Vein endothelial cell (primary cell): ENCODE measurements around the genes NARS1, ATP8B1 and NEDD4L.

GRCh38 chr18:55339073-55339728, 248.8 kb downstream of the TCF4 start:
- CAGE, long polyA plus RNA = no peak

GRCh38 chr18:55433353-55434383, 154.3 kb downstream of the TCF4 start:
- CAGE, long polyA plus RNA = no peak

- CAGE, long polyA plus RNA = no peak
Observed at GRCh38 chr18:55547000-55547343, 41.0 kb downstream of the TCF4 start.

GRCh38 chr18:55585035-55585650, 2.8 kb downstream of the TCF4 start:
- CAGE, long polyA plus RNA = no peak

DNA sequence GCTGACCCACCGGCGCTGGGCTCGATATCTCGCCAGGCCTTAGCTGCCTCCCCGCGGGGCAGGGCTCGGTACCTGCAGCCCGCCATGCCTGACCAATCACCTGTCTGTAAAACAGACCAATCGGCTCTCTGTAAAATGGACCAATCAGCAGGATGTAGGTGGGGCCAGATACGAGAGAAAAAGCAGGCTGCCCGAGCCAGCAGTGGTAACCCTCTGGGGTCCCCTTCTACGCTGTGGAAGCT, 77.0 kb upstream of the TCF4 start:
- CAGE, long polyA plus RNA = no peak

GRCh38 chr18:56747131-56747833, 96.1 kb downstream of the WDR7 start:
- CAGE, long polyA plus RNA = no peak

GRCh38 chr18:56756370-56757082, 105.4 kb downstream of the WDR7 start:
- CAGE, long polyA plus RNA = no peak

DNA sequence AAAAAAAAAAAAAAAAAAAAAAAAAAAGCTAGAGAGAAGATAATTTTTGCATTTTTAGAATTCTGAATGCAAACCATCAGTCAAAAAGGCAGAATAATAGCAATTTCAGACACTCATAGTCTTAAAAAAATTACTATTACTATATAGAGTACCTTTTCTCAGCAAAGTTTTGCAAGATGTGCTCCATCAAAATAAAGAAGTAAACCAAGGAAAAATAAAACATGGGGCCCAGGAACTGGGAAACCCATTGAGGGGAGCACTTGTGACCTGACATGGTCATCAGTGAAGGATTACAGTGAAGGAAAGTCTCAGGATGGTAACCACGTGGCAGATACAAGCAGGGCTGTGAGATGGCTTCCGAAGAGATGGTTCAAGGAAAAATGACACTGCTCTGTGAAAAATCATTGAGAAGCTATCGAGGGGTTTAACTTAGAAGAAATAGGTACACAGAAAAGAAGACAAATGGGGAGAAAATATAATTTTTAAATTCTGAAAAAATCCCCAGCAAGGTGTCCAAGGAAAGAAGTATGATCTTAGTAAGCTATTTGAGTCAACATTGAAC, 121.0 kb downstream of the WDR7 start:
- CAGE, long polyA plus RNA = no peak

GRCh38 chr18:57440771-57441165, 5.6 kb downstream of the ONECUT2 start:
- CAGE, long polyA plus RNA = no peak

DNA sequence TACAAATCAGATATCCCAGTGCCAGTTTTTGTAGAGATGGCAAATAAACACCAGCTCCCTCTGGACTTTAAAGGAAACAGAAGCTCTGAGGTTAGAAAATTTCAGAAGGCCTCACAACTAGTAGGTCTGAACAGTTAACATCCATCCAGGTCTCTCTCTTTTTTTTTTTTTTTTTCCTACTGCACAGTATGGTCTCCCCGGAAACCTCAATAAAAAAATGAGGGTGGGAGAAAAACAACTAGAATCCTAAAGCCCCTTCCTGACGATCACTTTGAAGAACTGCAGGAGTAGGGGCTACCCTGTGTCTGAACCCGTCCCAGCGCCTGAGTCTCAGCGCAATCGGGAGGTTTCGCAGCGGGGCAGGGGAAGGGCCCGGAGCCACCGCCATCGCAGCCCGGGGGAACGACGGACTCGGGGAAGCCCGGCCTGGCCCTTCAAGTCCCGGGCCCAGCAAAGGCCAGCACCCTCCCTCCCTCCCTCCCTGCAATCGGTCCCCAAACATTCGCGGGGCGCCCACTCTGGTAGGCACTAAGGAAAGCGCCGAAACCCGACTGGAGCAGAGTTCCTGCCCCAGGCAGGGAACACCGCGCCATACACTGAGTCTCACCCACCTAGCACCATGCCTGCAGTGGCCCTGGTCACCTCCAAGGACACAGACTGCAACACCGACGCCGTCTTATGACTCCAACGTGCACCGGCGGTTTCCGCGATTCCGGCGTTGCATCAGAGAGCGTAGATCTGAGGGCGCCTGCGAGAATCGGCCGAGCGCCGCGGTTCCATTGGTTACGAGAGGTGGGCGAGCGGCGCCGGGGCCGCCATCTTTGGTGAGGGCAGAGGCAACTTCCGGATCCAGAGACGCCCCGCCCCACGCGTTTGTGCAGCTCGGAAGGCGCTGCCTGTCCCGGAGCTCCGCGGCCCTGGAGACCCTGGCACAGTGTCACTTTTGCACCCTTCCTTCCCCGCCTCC, at the start of gene NARS1:
Gene NARS1, minus strand, starts transcription at position 740 of the 967 bp plus-strand sequence.
- CAGE, long polyA plus RNA = no peak

DNA sequence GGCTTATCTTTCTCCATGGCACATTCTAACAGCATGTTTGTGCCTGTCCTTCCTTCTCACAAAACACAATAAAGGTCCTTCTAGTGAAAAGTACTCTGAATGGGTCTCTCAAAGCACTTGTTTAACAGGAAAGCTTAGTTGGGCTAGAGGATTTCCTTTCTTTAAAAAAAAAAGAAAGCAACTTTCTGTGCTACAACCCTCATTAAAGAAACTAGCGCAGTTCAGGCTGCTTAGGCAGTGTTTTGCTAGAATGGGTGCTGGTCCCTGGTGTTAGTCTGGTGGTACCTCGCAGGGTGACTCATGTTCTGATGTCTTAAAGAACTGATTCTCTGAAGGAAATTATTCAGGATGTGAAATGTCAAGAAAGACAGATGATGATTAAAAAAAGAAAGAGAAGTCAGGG, 75.1 kb downstream of the ATP8B1 start:
- CAGE, long polyA plus RNA = no peak

DNA sequence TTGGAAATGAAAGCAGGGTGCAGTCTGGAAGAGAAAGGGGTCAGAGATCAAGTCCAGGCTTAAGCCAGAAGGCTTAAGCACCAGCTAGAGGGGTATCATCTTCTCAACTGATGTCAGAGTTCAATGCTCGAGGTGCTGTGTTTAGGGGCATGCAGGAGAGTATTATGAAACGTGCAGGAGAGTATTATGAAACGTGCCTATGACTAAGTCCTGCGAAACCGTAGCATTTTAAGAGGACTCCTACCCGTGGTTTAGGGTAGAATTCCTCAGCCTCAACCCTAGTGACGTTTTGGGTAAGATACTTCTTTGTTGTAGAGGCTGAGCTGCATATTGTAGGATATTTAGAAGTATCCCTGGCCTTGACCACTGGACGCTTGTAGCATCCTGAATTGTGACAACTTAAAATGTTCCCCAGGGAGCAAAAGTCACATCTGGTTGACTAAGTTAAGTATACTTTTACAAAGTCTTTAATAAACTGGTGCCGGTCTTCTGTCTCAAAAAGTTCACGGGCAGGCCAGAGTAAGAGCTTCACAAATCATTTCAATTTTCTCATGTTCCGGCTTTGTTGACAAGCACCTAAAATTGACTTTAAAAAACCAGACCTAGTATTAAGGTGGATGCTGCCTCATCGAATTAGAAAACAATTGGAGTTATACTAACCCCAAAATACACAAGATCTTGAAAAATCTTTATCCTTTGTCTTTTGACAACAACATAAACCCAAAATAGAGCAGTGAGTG, 18.4 kb downstream of the ATP8B1 start:
- CAGE, long polyA plus RNA = no peak

- CAGE, long polyA plus RNA = no peak
Observed at GRCh38 chr18:57802812-57803135, 341 bp downstream of the ATP8B1 start.

GRCh38 chr18:57803136-57804206, at the start of gene ATP8B1:
Gene ATP8B1 (minus strand): TSS chr18:57803315.
- CAGE, long polyA plus RNA = no peak

DNA sequence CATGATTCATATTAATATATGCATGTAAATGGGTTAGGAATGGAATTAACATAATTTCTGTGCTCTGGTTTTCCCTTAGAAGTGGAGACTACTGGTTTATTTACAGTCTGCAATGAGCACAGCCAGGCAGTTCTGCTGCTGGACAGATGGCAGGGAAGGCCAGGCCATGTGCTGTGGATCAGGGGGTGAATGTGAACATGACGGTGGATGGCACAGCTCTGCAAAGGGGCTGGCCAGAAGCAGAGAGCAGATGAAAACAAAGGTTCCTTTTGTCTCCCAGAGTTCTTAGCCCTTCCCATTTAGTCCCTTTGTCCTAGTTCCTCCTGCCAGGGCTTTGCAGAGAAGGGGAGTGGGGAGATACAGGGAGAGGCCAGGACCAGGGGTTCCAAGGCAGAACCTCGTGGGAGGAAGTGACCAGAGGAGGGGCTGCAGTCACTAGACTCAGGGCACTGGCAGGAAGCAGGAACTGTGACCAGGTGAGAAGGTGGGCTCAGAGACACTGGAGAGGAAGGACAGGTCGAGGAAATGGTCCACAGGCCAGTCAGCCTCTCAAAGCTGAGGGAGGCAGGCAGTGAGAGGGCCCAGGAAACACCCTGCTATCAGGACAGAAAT, 112.9 kb upstream of the ATP8B1 start:
- CAGE, long polyA plus RNA = no peak

DNA sequence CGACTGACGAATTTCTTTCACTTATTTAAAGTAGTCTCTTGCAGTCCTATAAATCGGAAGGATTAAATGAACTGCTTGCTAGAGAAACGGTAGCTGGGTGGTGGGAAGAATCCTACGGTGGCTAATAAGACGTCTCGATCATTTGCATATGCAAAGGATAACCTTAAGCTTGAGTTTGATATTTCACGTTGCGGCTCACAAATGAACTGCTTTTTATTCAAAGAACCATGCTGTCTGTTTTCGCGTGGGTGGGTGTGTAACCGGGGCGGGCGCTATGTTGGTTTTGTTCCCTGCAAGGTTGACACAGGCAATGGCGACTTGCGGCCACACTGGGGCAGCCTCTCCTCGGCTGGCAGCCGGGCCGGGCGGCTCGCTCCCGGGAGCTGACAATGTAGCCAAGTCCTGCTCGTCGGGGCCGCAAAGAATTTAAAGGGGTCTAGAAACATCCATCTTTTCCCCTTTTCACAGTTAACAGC, 632 bp upstream of the NEDD4L start:
- CAGE, long polyA plus RNA = no peak

GRCh38 chr18:58044184-58044944, at the start of gene NEDD4L:
Gene NEDD4L (plus strand): TSS chr18:58044226.
- CAGE, long polyA plus RNA = no peak

DNA sequence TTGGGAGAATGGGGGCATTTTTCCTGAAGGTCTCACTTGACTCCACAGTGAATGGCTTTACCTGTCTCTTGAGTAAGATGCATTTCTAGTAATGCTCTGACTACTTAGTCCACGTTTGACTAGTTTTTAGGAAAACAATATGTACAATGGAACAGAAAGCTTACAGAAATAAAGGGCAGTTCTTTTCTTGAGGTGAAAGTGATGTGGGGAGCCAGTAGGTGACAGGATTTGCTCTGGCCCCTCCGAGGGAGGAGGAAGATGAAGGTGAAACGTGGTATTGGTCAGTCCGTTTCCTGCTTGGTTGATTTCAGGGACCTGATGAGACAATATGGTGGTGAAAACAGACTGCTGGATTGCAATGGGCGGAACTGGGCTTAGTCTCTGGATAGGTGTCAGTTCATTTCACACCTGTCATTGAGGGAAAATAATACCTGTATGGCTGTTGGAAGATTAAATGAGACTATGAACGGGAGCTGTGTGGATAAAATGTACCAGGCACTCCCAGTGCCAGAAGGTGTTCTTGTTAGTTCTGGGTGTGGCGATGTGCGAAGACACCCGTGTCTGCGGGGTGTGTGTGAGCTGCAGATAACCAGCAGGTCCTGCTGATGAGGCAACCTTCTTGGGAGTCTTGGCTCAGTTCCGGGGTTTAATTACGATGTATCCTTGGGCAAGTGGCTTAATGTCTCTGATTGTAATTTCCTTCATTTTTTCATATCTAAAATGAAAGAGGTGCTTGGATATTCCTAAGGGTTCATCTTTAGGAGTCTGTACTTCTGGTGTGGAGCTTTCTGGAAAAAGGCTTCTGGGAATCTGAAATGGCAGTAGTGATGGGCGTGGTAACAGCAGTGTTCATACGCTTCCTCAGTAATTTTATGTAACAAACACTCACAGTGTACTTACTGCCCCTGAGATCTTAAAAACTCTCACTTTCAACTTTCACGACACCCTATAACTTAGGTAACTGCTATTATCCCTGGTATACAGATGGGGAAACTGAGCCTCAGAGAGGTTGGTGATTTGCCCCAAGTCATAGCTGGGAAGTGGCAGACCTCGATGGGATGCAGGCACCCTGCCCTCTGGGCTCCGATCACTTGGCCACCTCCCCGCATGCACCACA, 34.9 kb downstream of the NEDD4L start:
- CAGE, long polyA plus RNA = no peak

DNA sequence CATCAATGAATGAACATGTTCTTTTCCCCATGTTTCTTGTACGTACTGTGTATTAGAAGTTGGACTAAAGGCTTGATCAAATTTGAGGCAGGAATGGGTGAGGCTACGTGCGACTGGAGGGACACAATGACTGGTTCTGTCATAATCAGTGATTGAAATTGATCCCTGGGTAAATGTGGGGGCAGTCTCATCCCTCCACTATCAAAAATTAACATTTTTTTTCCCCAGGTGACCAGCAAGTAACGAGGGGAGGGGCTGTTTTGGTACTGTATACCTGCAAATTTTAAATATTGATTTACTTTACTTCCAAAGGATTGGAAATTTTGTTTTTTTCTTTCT, 130.5 kb downstream of the NEDD4L start:
- CAGE, long polyA plus RNA = no peak

DNA sequence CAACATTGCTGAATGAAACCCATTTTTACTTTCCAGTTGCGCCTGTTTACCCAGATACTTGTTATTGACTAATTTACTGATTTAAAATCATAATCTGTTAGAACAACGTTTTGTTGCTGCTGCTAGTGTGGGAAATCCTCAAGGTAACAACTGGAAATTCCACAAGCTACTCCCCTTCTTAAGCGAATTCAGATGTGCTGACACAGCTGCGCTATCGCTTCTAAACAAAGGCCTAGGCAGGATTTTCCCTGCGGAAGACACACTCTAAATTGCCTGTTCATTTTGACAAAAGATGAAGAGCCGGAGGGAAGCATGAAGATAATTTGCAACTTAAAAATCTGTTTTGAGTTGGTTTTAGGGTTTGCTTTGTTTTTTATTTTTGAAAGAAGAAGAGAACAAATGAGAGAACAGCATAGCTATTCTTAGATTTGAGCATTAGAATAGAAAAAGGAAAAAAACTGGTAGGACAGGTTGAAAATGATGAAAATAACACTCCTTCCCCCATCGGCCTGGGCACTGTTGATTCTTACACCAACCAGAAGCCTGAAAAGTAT, 283.8 kb downstream of the ALPK2 start:
- CAGE, long polyA plus RNA = no peak